LNCaP clone FGC (cell line): ENCODE measurements around a stretch of chr6.

DNA sequence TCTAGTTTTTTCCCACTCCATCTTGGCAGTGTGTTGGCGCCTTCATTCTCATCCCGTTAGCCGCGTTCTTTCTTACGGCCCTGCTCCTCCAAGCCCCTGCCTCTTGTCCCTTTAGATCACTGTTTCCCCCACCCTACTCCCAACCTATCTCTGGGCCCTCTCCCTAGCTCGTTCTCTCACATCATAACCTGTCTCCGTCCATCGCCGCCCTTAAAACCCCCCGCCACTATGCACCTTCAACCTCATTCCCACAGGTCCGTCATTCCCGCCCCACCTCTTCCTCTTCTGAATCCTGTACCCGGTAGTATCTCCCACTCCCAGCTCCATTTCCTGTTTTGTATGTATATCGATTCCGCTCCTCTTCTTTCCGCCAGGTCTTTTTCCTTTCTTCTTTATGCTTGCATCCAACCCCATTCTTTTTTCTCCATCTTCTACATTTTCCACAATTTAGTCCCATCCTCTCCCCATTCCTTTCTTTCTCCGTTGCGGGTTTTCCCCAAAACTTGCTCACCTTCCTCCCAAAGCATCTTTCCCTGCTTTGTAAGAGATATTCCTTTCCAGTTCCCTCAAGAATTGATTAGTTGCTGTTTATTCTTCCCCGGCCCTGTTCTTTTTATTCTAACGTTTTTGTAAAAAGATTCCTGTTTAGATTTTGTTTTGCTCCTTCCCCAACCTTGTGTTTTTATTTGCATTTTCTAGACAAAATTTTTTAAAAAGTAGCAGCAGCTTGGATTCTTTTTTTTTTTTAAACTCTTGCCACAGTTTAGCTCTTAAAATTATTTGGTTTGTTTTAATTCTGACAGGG is 755 bp downstream of the EFHC1 start:
- RRBS, 2 experiments, result no CpG with 5 or more reads among the region's 20 CpGs

DNA sequence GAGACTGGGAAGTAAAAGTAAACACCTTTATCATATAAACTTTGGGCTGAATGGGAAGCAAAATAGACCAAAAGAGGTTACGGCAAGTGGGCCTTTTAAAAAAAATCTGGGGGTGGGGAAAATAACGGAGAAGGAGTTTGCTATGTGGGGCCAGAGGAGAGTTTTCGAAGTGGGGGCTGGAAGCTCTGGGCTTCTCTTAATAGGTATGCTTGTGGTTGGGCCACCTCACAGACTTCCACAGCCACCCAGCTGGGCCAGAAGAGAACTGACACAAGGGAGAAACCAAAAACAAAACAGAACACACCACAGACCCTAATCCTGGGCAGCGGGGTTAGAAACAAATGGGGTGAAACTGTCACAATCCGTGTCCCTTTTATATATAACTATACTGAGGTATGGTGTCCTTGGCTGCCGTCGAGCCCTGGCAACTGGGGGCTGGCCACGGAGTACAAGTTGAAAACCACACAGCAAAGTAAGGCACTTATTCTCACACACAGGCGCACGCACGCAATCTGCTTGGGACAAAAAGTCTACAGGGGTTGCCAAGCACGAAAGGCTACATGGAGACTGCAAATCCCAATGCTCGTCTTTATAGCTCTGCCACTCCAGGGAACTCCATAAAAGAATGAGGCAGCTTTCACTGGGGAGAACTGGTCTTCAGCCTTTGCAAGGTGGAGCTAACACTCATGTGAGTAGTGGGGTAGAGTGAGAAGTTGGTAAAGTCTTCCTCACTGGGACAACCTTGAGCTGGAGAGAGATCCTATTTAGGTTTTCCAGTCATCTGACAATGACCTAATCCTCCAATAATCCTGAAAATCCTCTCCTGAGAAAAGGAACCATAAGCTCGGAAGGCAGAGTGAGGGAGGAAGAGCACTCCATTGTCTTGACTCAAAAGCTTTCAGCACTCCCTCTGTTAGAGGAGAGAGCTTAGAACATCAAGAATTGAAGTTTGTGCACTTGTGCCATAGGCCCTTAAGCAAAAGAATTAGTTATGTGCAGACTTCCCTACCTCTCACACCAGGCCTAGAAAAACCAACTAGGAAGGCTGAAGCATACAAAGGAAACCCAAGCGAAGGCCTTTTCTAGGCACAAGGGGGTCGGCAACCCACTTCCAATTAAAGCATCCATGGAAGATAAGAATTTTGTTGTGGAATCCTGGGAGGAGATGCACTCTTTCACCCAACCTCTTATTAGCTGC is 78.1 kb downstream of the TRAM2 start:
- RRBS, 2 experiments, result no CpG with 5 or more reads among the region's 16 CpGs

DNA sequence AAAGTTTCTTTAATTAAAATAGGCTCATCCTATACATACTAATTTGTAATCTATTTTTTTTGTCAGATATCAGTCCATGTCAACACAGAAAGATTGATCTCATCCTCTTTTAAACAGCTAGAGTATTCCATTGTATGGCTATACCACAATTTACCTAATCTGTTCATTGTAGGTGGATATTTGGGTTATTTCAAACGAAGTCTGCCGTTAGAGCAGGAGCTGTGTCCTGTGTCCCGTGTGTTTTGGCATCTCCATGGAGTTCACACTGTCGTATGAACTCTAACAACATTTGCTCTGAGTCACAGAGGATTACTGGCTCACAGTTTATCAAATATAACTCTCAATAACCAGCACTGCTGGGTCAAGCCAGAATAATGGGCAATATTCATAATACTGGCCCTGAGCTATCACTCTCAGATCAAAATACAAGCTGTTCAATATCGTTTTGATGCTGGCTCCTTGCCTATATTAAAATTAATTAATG is 16.4 kb downstream of the TRAM2 start:
- RRBS, 2 experiments, result no CpG with 5 or more reads among the region's 5 CpGs

- RRBS, 2 experiments, result no CpG with 5 or more reads among the region's 13 CpGs
These were observed 21.4 kb upstream of the TRAM2 start for GRCh38 chr6:52598001-52598955.

DNA sequence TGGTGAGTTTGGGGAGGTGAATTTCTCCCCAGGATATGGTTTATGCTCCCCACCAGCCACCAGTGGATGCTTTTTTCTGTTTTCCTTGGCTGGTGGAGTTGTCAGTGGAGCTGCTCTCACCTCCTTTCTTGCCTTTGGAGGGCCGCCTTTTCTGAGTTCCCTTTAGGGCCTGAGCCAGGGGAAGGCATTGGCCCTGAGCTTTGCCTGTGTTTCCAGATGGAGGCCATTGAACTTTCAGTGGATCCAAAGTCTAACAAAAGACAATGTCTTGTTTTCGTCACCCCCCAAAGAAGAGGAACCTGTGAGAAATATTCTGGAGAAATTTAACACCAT is 4.4 kb upstream of the TMEM14A start:
- RRBS, 2 experiments, result no CpG with 5 or more reads among the region's 2 CpGs

DNA sequence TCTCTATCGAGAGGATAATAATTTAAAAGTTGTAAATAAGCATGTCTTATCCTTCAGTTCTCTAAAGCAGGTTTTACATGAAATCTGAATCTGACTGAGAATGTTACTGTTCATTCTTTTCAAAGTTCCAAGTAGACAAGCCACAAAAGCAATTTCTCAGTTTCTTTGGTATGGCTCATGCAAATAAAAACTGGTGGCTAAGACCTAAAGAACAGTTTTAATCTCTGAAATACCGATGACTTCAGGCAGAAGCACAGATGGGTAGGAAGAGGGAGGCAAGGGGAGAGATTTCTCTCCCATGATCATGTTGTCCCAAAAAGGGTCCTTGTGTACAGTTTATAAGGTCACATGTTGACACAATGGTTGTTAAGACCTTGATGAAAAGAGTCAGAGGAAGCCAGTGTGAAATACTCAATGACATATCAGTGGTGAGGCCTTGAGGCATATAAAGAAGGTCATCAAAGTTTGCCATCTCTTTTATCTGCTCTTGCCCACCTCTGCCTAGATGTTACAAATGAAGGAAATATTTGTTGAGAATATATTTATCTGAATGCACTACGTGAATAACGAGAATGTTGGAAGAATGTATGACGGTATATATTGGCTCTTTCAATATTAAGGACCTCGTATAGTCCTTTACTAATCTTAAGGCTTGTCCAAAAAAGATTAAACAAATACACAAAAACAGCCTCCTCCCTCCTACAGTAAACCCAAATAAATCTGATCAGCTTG is 87.8 kb upstream of the GCM1 start:
- RRBS, 2 experiments, result no CpG with 5 or more reads among the region's 6 CpGs

DNA sequence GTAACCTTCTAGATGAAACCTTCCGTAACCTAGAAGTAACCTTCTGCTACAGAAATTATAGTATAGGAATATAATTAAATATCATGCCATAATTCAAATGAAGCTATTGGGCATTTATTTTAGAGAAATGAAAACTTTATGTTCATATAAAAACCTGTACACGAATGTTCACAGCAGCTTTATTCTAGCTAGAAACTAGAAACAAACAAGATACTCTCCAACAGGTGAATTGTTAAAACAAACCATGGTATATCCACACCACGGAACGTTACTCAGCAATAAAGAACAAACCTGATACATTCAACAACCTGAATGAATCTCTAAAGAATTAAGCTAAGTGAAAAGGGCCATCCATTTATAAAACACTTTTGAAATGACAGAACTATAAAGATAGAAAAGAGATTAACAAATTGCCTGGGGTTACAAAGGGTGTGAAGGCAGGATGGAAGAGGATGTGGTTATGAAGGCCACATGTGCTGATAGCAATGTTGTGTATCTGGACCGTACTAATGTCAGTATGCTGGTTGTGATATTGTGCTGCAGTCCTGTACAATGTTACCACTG is 36.6 kb downstream of the ELOVL5 start:
- RRBS, 2 experiments, result no CpG with 5 or more reads among the region's 5 CpGs

GRCh38 chr6:53320777-53321414 is 27.9 kb downstream of the ELOVL5 start:
- RRBS, 2 experiments, result no CpG with 5 or more reads among the region's 8 CpGs

- RRBS, 2 experiments, result no CpG with 5 or more reads among the region's 3 CpGs
These were observed 80.2 kb downstream of the GCLC start for GRCh38 chr6:53464731-53465054.

GRCh38 chr6:53500020-53500713 is 44.7 kb downstream of the GCLC start:
- RRBS, 2 experiments, result no CpG with 5 or more reads among the region's 5 CpGs

DNA sequence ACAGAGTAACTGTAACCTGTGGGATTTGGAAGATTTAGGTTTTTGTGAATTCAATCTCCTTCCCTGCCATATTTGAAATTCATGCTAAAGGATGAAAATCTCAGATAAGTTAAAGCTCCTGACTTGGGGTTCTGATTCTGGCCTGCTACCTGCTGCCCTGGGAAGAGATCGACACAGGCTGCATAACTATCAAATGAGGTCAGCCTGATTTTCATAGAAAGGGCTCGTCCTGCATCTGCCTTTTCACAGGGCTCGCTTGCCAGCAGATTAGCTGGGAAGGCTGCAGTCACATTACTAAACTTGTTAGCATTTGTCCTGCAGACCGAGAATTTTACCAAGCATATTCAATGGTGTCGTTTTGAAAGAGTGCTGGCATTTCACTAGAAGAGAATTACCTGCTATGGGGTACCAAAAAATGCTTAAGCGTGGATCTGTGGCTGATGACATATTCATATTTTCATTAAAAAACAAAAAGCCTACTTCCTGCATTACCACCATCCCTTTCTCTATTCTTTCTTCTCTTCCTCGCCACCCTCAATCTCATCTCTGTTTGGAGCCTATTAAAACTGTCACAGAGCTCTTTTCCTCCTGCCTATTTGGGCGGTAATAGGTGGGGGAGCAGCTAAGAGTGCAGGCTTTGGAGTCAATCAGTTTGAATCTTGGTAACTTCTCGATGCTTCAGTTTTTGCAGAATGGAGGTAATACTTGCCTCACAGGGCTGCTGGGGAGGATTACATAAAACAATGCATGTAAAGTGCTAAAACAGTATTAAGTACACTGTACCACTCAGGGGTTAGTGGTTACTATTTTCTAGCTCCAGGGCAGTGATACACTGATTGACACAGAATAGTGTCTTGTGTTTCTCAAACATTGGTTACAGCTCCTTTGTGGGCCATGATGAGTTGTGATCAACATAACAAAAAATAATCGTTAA is 14.3 kb downstream of the GCLC start:
- RRBS, 2 experiments, result no CpG with 5 or more reads among the region's 10 CpGs

DNA sequence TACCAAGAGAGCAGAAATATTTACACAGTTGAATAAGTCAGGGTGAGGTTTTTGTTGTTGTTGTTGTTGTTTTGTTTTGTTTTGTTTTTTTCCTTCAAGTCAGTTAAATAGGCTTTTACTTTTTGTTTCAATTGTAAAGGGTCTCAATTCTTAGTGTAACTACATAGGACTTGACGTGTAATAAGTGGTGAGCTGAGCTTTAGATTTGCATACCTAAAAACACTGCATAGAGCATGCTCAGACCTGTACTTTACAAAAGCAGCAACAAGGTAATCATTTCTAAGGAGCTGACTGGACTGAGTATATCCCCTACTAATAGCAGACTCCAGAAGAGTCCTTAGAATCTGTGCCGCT is 25.9 kb upstream of the KLHL31 start:
- RRBS, 2 experiments, result no CpG with 5 or more reads among the region's 2 CpGs

DNA sequence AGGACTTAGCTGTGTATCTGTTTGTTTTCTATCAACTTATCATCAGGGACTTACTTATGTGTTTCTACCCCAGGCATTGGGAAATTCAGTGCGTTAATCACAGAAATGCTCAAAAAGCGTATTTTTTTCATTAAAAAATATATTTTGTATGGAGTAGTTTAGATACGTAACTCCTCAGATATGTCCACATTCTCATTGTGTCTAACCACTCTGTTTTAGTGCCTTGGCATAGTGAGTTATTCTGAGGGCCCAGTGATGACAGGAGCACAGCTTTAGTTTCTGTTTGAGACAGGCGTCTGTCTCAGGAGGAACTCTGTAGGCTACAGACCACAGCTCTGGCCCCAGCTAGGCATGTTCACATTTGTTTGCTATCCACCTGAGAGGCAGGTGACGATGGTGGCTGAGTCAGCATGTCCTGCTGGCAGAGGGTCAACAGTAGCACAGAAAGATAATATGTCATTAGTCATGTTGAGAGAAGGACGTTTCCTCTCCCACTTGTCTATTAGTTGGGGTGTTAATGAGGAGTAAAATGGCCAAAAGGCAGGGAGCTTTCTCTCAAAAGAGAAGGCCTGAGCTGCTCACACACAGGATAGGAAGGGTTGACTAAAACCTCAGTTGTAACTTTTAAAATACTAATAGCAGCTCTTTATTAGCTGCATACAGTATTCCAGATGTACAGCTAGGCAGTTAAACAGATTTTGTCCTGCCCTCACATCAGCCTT is 16.3 kb downstream of the LRRC1 start:
- RRBS, 2 experiments, result no CpG with 5 or more reads among the region's 6 CpGs

DNA sequence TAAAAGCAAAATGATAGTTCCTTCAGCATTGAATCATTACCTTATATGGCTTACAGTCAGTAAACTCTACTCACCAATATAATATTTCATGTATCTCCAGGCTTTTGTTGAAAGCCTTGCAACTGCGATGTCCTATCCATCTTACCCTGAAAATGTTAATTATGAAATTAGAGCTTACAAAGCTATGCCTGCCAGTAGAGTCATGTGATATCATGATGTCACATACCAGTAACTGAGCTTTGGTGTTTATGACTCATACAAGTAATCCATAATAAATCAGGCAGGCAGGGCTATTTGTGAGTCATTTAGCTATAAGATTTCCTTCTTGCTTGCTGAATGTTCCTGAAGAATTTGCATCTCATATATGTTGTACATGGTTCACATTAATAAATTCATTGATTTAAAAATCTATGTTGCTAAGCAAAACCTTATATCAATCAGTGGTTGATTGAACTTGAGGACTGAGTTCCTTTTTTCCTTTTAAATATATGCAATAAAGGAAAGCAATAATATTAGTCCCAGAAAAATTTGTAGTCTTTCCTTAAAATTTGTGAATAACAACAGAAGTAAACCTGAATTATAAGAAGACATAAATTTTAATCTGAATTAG is 44.8 kb upstream of the FAM83B start:
- RRBS, 2 experiments, result no CpG with 5 or more reads among the region's 1 CpG

- RRBS, 2 experiments, result no CpG with 5 or more reads among the region's 33 CpGs
These were observed 115.0 kb downstream of the FAM83B start for GRCh38 chr6:54961275-54962234.

DNA sequence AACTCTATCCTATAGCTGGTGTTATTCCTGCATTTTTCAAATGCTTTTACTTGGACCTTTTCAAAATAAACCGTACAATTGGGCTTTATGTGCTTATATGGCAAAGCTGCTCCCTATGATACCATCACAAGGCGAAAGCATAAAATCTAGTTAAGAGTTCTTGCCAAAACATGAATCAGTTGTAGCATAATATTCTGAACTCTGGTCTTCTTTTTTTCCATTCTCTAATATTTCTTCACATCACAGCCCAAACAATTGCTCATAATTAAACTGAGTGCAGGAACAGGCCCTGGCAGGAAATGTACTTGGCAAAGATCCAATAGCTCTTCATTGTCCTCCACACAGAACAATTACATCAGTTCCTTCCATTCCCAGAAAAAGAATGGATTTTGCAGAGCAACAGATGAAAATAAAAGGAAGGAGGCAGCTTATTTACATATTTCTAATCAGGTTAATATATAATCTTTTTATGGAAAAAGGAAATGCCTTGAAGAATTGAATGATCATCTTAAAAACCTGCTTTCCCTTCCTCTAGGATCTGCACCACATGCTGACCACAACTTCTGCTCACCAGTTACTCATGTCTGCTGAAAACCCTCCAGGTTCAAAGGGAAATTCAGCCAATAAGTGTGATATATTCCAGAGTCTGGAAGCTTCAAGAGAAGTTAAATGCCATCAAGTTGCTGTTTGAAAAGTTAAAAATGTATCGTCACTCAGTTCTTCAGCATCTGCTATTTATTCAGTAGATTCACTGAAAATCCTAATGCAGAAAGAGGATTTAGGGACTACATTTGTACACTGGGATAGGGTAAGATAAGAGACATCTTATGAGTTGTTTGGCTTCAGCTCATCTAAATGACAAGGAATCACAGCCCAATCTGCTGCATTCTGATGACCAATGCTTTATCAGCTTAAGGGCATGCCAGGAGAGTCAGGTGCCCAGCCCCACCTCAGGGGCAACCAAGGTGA is 123.4 kb upstream of the COL21A1 start:
- RRBS, 2 experiments, result no CpG with 5 or more reads among the region's 3 CpGs

DNA sequence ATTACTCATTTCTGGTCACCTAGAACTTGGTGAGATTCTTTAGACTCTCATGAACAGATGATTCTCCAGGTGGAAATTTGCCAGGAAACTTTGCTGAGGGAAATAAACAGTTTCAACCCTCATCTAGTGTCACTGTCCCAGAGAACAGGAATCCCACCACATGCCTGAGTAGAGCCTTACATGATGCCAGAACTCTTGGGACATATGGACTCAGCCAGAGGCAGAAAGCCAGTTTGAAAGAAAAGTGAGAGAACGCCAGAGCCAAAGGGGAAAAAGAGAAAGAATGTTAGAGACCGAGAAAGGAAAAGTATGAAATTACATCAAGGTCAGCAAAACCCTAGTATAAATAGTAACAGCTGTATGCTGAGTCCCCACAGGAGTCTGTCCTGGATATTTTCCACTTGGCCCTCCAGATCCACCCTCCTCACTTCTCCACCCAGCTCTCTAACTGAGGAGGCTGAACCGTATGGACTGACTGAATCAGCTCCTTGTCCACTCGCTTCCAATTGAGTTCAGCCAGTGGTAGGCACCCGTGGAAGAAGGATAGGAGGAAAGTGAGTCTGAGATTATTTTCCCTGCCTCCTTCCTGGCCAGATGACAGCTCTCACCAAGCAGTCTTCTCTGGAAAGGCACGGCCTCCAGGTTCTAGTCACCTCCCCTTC is 127.6 kb upstream of the COL21A1 start:
- RRBS, 2 experiments, result no CpG with 5 or more reads among the region's 6 CpGs

GRCh38 chr6:56400304-56400722 is 152.9 kb upstream of the COL21A1 start:
- RRBS, 2 experiments, result no CpG with 5 or more reads among the region's 6 CpGs

DNA sequence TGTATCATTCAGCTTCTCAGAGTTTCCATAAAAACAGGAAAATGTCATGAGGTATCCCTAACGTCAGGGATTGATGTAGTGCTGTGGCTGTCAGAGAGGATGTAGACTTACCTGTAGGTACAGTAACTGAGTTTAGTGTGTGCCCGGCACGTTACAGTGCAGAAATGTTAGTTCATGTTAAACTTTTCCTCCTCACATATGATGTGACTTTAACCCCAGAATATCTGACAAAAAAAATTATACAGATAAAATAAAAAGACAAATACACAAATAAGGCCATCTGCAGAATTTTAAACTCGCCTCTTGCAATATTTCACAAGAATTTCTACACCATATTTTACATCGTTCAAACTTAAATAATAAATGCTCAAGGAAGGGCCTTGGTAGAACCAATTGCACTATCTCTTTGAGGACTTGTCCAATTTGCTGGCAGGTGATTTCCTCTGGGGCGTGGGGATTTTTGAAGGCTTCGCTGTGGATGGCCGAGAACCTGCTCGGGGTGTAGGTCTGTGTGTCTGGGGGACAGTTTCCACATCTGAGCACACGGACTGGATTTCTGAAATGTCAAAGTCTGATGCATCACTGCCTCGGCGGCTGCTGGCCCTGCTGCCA is 211.3 kb upstream of the COL21A1 start:
- RRBS, 2 experiments, result no CpG with 5 or more reads among the region's 12 CpGs

GRCh38 chr6:56506307-56506815 is 259.0 kb upstream of the COL21A1 start:
- RRBS, 2 experiments, result no CpG with 5 or more reads among the region's 4 CpGs